MCF 10A (cell line): ENCODE results near the genes PEX7 and OLIG3.

GRCh38 chr6:134530748-134531228, 212.9 kb upstream of the SGK1 start:
- PRO-cap, result no peak
- RRBS, result no CpG with 5 or more reads among the region's 7 CpGs

- PRO-cap, result bidirectional peak, plus-strand start at chr6:134622172, minus-strand start at chr6:134621934
- RRBS, result no CpG with 5 or more reads among the region's 2 CpGs
Measured at GRCh38 chr6:134621698-134622076, 303.8 kb upstream of the SGK1 start.

DNA sequence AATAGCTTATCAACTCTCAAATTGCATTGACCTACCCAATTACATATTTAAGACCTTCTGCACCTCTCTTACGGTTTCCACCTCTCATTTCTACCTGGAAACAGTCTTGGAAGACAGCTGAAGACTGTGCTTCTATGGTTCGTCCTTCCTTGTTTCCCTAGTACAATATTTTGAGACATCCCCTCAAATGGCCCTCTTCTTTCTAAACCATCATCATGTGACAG, 309.3 kb downstream of the ALDH8A1 start:
- PRO-cap, result no peak
- RRBS, result no CpG with 5 or more reads among the region's 2 CpGs

DNA sequence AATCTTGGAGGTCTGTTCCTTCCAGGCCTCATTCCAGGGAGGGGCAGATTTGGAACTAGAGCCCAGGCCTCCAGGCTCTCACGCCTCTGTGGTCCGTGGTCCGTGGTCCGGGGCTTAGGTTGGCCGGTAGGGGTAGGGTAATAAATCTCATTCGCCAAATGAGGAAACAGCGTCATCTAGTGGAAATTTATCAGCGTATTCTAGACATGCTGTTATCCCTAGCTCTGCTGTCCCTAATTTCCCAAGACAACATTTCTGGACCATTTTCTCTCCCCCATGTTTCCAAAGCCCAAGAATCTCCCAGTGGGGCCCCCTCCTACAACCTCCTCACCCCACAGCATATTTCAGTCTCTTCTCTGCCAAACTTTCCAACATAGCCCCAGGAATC, 127.0 kb downstream of the ALDH8A1 start:
- PRO-cap, result no peak
- RRBS, result no CpG with 5 or more reads among the region's 8 CpGs

DNA sequence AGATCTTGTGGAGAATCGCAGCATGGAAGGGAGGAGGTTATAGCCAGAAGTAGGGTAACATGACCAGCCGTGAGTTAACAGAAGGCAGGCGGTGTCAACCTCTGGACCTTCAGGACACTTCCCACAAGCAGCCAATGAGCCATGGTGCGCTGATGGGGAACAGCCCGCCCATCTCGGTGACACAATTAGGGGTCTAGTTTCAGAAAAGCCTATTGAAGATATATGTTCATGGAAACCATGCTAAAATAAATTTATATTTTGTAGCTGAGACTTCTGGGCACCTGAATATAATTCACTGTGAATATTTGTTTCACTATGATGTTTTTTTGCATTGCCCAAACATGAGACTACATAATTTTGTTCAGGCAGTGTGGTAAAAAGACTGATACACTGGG, 98.2 kb downstream of the ALDH8A1 start:
- PRO-cap, result no peak
- RRBS, result no CpG with 5 or more reads among the region's 6 CpGs

DNA sequence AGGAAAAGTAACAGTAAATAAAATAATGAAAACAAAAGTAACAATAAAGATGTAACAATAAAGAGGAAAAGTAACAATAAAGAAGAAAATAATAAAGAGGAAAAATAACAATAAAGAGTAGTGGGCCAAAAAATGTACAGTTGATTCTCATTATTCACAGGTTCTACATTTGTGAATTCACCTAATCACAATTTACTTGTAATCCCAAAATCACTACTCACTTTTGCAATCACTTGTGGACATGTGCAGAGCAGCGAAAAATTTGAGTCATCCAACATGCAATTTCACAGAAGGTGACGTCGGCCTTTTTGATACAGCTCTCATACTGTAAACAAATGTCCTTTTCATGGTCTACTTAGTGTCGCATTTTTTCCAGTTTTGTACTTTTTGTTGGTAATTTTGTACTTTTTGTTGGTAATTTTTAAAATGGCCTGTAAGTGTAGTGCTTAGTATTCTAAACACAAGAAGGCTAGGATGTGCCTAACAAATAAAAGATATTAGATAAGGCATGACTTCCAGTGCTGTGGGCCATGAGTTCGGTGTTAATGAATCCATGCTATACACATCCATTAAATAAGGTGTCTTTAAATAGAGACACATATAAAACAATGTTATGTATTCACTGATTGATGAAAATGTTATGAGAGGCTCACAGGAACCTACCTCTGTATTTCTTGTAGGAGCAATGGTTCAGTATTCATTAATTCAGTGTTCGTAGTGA, 23.8 kb downstream of the HBS1L start:
- PRO-cap, result no peak
- RRBS, result no CpG with 5 or more reads among the region's 6 CpGs

DNA sequence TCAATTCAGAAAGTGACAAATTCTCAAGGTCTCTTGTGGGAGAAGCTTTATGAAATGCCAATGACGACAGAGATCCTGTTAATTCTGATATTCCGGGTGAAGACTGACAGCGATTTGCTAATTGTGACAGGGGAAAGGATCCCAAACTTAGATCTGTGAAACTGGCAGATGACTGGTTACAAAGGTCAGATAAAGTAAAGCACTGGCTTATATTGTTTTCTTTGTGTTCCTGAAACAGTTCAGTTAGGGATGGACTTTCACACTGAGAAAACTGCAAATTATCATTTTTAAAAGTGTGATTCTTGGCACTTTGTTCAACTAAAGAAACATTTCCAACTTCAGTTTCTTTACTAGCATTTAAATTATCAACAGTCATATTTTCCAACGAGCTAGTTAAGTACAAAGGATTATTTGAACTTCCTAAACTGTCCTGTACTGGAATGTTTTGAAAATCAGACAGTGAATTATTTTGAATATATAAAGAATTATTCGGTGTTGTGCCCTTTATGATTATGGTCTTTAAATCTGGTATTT, 17.5 kb downstream of the HBS1L start:
- PRO-cap, result no peak
- RRBS, result no CpG with 5 or more reads among the region's 5 CpGs

- PRO-cap, result no peak
- RRBS, result no CpG with 5 or more reads among the region's 3 CpGs
Measured at GRCh38 chr6:135110040-135110335, 55.4 kb upstream of the HBS1L start.

DNA sequence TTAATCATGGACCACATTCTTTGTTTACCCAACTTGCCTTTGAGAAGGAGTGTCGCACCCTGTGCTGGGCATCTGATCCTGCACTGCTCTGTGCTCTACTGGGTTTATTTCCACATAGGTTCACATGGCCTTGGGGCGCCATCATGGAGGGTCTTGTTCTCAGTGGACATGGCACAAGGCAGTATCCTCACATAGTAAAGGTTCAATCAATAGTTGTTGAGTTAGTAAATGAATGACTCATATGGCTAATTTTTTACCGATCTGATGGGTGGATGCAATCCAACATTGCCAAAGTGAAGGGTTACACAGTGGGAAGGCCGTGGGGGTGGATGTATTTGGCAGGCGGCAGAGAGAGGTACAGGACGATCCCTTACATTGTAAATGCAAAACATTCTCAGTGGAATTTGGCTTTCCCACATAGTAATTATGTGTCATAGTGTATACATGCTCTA, 21.1 kb upstream of the PDE7B start:
- PRO-cap, result no peak
- RRBS, result no CpG with 5 or more reads among the region's 6 CpGs

GRCh38 chr6:136072532-136073115, 177.5 kb downstream of the MTFR2 start:
- PRO-cap, result no peak
- RRBS, result no CpG with 5 or more reads among the region's 10 CpGs

DNA sequence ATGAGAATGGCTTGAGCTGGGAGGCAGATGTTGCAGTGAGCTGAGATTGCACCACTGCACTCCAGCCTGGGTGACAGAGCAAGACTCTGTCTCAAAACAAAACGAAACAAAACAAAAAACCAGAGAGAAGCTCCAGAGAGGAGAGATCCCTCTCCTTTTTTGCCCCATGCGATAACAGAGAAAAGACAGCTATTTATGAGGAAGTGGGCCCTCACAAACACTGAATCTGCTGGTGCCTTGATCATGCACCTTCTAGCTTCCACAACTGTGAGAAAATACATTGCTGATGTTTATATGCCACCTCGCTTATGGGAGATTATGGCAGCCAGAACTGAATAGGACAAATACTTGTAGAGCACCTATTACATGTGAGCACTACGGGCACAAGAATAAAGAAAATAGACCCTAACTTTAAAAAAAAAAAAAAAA, 31.4 kb downstream of the MAP3K5 start:
- PRO-cap, result no peak
- RRBS, result no CpG with 5 or more reads among the region's 4 CpGs

DNA sequence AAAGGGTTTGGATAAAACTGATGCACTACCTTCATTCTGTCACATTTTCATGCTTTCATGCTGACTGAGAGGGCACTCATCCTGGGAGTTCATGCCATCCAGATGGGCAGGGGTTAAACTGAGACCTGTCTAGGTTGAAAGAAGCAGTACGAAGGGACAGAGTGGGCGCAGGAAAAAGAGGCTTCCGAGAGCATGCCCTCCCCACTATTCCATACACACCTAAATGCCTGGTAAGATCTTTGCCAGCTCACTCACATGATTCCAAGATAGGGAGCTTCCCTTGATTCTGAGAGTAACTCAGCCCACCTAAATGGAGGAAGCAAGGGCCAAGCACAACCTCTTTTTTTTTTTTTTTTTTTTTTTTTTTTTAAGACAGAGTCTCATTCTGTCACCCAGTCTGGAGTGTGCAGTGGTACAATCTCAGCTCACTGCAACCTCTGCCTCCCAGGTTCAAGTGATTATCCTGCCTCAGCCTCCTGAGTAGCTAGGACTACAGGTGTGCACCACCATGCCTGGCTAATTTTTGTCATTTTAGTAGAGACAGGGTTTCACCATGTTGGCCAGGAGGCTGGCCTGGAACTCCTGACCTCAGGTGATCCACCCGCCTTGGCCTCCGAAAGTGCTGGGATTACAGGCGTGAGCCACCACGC, 2.8 kb downstream of the MAP3K5 start:
- PRO-cap, result no peak
- RRBS, result no CpG with 5 or more reads among the region's 7 CpGs

- PRO-cap, result bidirectional peak, plus-strand start at chr6:136822572, minus-strand start at chr6:136822507
- RRBS, result under 1% methylated on average over 10 of the region's 31 CpGs
Measured at GRCh38 chr6:136822037-136822651, at the start of gene PEX7. Gene PEX7, plus strand, starts transcription at chr6:136822592.

DNA sequence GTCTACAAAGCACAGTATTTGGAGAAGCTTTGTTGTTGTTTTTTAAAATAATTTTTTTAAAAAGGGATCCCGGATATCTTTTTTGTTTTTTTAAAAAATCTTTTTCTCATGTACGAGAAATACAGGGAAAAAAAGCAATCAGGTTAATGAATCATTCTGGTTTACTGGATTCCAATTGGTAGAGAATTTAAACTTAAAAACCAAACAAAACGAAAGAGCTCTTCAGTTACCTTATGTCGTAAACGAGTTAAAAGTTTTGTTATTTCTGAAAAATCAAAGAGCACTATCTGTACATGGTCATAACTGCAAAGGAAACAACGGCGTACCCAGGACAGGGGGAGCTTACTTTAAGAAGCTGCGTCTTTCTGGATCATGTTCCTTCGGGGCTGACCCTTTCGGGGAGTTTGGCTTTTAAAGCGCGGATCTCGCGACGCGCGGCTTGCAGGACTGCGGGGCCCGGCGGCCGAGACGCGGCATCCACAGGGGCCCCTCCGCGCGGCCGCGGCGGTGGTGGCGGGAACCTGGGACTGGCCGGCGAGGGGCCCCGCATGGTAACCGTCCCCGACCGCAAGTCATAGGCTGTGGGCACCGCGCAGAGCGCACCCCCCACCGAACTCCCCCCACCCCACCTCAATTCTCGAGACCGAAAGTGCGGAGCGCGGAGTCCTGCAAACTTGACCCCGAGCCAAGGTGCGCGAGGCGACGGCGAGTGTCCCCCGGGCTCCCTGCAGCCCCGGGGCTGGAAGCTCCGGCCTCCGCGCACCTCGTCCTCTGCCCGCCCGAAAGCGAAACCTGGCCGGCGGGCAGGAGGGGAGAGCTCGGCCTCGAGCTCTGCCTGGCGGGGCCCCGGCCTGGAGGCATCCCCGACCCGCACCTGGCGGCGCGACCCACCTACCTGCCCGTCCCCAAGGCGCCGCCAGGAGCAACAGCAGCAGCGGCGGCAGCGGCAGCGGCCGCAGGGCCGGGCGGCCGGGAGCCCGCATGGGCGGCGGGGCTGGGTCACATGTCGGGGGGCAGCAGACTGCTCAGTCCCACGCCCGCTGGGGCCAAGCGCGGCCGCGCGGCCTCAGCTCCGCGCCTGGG, 678 bp downstream of the IL20RA start:
- PRO-cap, result bidirectional peak, plus-strand start at position 442 of the sequence, minus-strand start at position 385 of the sequence; bidirectional peak, plus-strand start at position 730 of the sequence, minus-strand start at position 574 of the sequence; bidirectional peak, plus-strand start at position 1,028 of the sequence, minus-strand start at position 794 of the sequence
- RRBS, result under 1% methylated on average over 23 of the region's 95 CpGs

DNA sequence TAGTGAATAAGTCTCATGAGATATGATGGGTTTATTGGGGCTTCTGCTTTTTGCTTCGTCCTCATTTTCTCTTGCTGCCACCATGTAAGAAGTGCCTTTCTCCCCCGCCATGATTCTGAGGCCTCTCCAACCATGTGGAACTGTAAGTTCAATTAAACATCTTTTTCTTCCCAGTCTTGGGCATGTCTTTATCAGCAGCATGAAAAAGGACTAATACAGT, 11.7 kb downstream of the IFNGR1 start:
- PRO-cap, result no peak
- RRBS, result no CpG with 5 or more reads among the region's 2 CpGs

GRCh38 chr6:137224995-137225413, 5.8 kb upstream of the IFNGR1 start:
- PRO-cap, result no peak
- RRBS, result no CpG with 5 or more reads among the region's 3 CpGs

DNA sequence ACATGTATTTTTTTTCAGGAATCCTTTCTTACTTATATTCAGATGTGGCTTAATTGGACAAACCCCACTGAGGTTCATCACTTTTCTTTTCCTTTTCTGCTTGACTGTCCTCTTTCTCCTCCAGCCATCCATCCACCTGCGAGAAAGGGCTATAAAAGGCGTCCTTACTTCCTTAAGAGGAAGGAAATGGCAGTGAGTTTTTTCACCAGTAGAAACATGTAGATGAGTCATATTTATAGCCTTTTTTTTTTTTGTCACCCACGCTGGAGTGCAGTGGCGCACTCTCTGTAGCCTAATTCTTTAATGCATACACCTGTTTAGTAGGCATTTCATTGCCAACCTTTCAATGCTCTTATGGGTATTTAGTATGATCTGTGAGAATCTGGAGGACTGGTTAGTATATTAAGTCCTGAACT, 15.3 kb upstream of the IFNGR1 start:
- PRO-cap, result no peak
- RRBS, result no CpG with 5 or more reads among the region's 4 CpGs

DNA sequence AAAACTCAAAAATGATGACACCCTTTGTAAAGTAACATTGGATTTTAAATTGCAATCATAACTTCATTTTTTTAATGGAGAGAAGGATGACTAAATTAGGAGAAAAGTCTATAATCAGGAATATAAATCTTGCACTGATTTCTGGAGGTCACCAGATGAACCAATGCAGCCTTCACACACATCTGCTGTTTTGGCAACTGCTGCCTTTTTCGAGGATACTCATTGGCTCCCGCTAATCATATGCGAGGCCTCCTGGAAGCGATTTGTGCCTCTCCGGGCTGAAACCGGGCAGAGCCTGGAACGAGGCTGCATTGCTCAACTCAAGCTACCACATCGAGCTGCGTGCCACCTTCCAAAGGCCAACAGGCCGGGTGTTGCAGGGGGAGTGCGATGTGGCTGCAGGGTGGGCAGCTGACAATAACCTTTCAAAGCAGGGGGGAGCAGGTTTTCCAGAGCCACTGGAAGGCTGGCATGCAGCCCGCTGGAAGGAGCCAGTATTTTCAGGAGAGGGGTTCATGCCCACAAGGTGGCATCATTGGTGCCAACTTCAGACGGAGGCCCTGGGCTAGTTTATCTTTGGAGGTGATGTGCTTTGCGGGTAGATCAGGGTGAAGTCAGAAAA, 122.5 kb upstream of the IFNGR1 start:
- PRO-cap, result no peak
- RRBS, result 88% methylated on average over 5 of the region's 14 CpGs

DNA sequence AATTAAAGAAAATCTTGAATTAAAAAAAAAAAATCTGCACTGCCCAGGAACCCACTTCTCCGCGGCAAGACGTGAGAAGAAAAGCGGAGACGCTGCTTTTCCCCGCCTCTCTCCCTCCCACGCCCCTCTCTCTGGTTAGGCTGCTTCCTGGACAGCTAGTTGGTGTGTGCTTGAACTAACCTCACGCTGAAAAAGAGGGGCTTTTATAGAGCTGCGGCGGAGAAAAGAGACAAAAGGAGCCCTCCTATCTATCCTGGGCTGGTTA, at the start of gene OLIG3:
Gene OLIG3 (minus strand): TSS at position 177 of the 265 bp plus-strand sequence.
- PRO-cap, result no peak
- RRBS, result no CpG with 5 or more reads among the region's 10 CpGs

DNA sequence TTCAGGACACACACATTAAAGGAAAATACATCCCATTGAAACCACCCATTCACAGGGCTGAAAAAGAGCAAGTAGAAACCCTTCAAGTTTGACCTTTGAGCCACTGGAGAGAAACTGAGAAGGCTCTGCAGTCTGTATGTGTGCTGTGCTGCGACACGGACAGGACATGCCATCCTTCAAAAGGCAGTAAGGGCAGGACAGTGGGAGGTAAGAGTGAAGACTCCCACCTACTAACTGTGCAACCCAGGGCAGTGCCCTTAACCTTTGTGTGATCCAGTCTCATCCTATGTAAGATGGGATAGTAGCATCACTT, 153.5 kb upstream of the OLIG3 start:
- PRO-cap, result no peak
- RRBS, result no CpG with 5 or more reads among the region's 2 CpGs